Cardiac atrium fibroblast (primary cell): ENCODE data around the genes COX5A, GOLGA6C, SIN3A, SNX33 and ODF3L1.

DNA sequence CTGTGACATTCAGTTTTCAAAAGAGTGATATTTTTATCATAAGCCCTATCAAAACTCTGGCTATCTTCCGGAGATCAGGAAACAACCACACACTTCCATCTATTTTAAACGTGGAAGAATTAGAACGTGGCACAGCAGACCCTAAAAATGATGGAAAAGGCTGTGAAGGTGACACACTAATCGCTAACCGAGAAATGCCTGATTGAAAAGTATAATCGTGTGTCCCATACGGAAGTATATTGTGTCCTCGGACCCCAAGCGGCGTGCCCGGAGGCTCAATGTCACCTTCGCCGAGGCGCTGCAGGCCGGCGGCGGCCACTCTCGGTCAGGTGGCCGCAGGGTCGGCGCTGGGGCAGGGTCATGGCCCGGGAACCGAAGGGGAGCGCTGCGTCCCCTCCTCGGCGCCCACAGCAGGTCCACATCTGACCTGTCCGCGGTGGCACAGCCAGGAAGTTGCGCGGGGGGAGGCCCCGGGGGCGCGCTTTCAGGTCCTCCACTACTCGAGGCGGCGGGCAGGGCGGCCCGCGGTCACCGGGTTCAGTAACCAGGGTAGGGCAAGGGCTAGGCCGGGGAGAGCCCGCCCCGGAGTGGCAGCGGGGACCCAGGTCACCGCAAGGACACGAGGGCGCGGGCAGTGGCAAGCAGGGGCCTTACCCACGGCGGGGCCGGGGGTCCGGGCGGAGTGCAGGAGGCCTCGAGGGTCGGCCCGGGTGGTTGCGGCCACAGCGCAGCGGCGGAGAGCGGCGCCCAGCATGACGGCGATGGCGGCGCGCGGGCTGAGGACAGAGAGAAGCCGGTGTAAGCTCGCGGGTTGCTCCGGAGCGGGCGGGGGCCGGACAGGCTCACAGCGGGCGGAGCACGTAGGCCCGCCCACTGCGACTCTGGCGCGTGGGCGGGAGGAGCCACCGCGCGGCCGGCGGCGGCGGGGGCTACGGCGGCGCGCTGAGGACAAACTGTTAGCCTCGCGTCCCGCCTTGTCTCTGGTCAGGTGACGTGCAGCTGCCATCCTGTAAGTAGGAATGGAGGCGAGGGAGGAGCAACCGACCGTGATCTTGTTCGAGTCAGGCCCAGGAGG, at the start of gene COX5A:
Gene COX5A (minus strand): TSS at position 813 of the 1,075 bp plus-strand sequence.
- RAMPAGE, long total RNA: no peak

DNA sequence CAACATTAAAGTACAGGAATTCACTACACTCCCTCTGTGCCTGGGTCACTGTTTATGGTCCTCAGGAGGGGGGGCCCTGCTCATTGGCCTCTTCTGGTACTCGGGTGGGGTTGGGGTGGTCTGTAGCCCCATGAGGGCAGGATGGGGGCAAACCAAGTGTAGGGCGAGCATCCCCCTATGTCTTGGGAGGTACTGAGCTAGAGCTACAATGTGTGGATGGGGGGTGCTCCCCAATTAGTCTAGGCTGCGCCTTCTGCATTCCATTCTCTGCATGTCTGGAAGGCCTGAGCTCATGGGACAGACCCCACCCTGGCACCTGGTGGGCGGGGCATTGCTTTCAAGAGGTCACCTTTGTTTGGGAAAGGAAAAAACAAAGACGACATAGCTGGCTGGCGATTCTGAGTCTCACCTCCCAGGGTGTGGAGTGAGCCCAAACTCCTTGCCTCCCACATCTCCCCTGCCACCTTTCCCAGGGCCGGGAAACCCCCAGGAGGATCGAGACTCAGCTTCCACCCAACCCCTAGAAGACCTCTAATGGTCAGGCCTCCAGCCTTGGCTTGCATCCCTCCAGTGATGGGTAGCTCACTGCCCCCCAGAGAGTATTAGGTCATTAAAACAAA, 45.0 kb upstream of the C15orf39 start:
- RAMPAGE, long total RNA: no peak

DNA sequence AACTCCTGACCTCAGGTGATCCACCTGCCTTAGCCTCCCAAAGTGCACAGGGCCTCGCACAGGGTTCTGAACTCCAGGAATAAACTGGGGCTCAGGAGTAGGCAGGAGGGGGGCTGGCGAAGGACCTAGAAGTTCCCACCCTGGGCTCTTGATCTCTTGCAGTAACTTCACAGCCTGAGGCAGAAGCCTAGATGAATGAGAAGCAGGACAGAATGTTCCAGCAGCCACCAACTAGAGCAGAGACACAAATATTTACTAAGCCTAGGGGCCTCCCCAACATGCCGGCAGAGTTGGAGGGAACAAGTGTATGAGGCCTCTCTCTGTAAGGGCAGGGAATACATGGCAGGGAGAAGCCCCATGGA, 25.3 kb upstream of the C15orf39 start:
- RAMPAGE, long total RNA: no peak

DNA sequence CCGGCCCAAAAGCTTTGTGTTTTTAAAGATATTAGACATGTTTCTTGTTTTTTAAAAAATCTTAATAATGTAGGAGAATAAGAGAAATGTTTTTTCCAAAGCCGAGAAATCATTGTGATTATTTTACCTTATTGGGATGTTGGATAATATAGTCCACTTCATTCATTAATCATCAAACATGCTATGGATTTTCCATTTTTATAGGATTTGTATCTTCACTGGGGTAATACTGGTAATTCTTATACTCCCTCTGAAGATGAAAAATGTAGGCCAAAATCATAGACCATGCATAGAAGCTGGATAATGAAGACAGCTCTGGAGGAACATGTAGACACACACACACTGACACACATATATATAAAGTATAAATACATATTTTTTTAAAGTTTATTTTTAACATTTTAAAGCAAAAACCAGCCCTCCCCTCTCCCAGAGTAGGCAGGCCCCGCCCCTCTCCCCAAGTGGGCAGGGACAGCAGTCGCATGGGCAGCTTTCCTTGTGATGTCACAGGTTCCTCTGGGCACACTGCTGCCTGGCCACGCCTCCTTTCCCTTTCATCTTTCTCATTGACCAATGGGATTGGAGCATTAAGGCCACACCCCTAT, at the start of gene GOLGA6C:
Gene GOLGA6C (plus strand): TSS at position 423 of the 605 bp plus-strand sequence.
- RAMPAGE, long total RNA: no peak

GRCh38 chr15:75380263-75380976, 12.0 kb upstream of the MAN2C1 start:
- RAMPAGE, long total RNA: no peak

DNA sequence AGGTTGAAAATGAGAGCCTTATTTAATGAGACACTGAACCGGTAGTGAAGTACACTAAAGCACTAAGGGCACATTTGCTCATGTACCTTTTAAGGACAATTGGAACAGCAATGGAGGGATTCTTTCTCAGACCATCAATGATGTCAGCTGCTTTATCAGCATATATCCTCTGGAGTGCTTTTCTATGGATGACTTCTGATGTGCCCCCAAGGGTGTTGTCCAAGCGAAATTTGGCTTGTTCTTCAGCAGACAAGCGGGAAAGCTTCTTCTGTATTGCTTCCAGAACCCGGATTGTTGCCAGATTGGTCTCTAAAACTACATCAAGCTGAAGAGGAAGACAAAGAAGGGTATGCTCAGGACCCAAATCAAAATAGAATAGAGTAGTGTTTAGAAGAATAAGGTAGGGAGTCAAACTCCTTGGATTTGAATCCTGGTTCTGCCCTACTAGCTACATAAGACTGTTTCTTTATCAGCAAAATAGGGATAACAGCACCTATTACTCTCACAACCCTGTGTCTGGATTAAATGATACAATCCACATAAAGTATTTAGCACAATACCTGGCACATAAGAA, 27.9 kb upstream of the MAN2C1 start:
- RAMPAGE, long total RNA: no peak

DNA sequence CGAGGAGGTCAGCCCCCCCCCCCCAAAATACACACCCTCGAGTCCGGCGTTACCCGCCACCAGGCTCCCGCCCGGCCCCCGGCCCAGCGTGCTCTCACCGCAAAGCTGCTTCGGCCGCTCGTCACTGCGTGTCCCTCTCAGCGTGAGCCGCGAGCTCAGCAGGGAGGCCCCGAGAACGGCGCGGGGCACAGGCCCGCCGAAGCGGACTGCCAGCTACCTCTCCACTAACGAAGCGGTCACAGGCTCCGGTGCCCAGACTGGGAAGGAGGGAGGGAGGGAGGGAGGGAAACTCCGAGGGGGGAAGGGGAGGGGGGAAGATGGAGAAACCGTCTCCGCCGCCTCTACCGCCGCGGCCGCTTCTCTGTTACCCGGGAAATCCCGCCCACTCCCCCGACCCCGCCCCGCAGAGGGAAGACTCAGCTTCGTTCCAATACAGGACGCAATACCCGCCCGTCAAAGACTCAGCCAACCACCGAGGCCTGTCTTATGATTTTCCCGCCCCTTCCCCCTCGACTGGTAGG, at the start of gene SIN3A:
Gene SIN3A (minus strand): TSS at position 366 of the 521 bp plus-strand sequence.
- RAMPAGE, long total RNA: no peak

- RAMPAGE, long total RNA: no peak
Measured at GRCh38 chr15:75577861-75578117, 1.3 kb downstream of the PTPN9 start.

GRCh38 chr15:75578118-75578334, 1.1 kb downstream of the PTPN9 start:
- RAMPAGE, long total RNA: no peak

- RAMPAGE, long total RNA: no peak
Measured at GRCh38 chr15:75647621-75648144, at the start of gene SNX33. Gene SNX33, plus strand, starts transcription at chr15:75647912.

DNA sequence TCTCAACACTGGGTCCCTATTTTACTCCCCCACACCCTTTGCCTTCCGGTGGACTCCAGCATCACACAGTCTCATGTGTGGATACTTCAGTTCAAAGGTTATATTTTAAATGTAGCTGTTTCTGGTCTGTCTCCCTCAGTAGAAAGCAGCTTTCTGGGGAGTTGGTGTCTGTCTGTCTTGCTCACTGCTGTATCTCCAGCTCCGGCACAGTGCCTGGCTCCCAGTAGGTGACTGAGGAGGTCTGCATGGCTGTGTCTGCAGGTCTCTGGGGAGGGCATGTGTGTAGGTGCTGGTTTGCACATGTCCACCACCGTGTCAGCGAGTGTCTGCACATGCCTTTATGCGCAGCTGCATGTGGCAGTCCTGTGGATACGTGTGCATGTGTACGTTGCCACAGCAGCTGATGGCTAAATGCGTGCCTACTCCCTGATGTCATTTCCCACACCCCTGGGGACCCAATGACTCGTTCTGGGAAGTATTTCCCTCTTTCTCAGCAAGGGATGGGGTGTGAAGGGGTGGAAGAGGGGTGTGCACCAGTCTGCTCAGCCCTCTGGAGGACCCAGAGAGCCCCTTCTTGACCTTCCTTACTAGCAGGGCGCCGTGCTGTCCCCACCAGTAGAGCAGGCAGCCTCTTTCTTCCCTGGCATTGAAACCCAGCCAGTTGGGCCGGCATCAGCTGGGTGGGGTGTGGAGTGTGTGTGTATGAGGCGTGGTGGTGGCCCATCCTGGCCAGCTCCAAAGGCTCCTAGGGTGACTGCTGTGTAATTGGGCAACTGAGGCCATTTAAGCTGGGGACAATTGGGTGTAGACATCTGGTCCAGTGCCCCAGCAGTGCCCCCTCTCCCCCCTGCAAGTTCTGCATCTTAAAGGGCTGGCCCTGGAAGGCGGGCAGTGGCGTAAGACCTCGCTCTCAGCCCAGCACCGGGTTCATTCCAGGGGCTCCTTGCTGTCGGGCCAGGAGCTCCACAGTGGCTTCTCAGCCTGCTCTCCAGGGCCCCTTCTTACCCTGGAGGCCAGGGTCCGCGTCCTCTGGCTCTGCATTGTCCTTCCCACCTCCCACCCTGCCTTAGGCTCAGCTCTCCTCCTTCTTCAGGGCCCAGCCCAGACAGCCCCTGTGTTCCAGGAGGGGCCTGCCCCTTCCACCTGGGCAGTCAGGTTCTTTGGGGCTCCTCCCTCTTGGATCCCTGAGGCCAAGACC, 19.2 kb downstream of the SNX33 start:
- RAMPAGE, long total RNA: no peak

GRCh38 chr15:75710099-75710801, 2.4 kb downstream of the CSPG4 start:
- RAMPAGE, long total RNA: no peak

DNA sequence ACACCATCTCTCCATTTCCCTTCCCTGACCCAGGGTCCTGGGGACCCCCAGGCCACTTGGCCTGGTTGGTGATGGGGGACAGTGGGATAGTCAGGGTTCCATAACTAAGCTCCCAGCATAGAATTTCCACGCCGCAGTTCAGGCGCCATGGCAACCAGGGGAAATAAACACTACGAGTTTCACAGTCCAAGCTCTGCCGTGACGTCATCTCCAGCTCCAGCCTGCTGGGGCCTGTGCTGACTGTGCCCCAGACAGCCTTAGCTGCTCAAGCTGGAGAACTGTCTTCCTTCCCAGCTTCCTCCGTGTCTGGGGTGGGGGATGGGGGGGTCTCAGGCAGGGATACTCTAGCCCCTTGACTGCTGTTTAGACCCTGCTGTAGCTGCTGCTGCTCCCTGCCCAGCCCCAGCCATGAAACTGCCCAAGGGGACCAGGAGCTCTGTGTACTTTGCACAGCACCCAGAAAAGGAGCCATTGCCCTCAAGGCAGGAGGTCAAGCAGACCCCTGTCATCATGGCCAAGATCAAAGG, at the start of gene ODF3L1:
Gene ODF3L1 (plus strand): TSS at position 250 of the 527 bp plus-strand sequence.
- RAMPAGE, long total RNA: no peak

DNA sequence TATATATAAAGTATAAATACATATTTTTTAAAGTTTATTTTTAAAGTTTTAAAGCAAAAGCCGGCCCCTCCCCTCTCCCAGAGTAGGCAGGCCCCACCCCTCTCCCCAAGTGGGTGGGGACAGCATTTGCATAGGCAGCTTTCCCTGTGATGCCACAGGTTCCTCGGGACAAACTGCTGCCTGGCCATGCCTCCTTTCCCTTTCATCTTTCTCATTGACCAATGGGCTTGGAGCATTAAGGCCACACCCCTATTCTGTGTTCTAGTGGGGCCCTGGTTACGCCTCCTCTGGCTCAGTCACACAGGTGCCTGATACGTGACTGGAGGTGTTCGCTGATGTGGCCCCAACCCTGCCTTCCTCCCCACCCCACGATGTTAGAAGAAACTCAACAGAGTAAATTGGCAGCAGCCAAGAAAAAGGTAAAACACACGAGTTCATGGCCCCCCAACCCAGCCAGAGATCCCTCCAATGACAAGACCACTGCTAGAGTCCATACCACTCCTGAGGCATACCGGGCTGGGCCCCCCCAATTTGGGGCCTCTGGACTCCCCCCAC, 51.5 kb downstream of the ODF3L1 start:
- RAMPAGE, long total RNA: no peak

GRCh38 chr15:76340203-76341091, 3.9 kb downstream of the ISL2 start:
- RAMPAGE, long total RNA: no peak

GRCh38 chr15:76466966-76467653, 130.5 kb downstream of the ISL2 start:
- RAMPAGE, long total RNA: no peak

GRCh38 chr15:77042908-77043611, 27.8 kb downstream of the TSPAN3 start:
- RAMPAGE, long total RNA: no peak

- RAMPAGE, long total RNA: no peak
Measured at GRCh38 chr15:77046177-77047055, 24.5 kb downstream of the TSPAN3 start.

DNA sequence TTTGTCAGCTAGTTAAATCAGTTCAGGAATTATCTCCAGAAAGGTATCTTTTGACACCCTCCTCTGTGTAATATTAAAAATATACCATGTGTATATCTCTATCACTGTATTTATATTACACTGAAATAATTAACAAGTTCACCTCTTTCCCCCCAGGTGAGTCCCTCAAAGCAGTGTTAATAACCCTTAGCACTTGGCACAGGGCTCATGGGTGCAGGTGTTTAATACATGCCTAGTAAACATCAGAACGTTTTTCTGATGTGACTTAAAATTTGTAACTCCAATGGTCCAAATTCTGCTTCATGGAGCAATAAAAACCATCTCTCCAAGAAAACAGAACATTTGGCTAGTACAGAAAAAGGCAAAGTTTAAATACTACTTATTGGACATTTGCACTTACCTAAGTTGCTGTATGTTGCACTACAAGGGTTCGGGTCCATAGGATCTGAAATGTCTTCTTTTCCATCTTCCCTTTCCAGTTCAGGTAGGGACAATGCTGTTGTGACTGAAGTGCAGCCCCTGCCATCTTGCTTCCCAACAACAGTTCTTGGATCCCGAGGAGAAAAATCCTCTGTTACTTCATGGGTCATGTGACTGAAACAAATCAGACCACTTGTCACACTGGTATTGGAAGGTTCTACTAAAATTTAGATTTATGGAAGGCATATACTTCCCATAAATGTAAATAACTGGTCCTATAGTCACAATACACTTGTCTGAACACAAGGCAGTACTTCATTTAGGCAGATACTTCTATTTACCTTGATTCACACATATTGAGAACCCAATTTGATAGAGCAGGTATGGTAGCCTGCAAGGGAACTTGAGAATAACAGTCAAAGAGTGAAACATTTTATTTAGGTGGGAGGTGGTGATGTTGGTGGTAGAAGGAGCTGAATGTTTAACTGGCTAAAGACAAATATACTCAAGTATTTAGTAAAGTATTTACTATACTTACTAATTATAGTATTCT, 87.5 kb upstream of the TSPAN3 start:
- RAMPAGE, long total RNA: no peak

- RAMPAGE, long total RNA: no peak
Measured at GRCh38 chr15:77233380-77233819, 162.5 kb upstream of the TSPAN3 start.